ENCODE data around the gene ITGB1.

DNA sequence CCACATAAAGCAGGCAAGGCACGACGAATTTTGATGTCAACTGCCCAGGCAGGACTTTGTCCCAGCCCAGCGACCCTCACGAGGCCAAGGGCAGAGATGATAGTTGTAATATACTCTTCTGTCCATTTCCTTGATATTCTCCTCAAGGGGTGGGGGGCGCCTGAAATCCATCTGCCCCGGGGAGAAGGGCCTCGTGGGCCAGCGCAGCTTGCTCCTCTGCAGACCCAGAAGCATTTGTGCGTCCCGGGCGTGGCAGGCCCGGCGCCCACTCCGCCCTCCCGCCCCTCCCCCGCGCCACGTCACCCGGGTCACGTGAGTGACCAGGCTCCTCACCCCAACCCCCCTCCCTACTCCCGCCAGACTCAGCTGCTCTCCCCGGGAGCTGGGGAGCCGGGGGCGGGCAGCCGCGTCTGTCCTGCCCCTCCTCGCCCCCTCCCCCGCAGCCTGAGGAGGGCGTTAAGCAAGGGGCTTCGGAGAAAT, 101.9 kb upstream of the ZNF438 start:
- RRBS = 16% methylated on average over 13 of the region's 30 CpGs

DNA sequence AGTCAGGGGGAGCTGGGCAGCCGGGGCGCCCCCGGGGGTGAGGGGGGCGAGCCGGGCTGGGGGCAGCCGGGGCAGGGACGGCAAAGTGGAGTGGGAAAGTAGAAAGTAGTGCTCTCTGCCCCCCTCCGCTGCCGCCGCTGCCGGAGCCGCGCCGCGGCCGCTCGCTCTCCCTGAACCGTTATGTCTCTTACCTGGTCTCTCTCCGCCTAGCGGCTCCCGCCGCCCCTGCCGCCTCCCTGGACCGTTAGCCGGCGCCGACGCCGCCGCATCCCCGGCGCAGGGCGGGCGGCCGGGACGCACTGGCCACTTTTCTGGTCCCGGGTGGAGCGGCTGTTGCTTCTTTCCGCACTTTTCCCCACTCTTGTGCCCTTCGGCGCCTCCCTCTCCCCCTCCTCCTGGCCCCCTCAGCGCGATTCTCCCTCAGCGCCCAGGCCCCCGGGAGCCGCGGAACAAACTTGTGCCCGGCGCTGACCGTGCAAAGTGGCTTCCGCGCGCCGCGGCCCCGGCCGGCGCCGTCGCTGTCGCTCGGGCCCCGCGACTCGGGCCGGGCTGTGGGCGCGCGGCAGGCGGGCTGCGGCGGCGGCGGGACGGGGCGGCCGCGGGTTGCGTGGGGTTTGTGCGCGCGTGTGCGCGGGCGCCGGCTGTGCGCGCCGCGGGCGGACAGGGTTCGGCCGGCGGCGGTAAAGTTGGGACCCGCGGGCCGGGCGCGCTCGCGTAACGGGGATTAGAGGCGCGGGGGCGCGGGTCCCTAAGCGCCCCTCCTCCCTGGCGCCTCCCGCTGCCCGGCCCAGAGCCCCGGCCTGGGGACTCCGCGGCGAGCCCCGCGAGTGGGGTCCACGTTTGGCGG, 531 bp downstream of the ZEB1 start:
- RRBS = 39% methylated on average over 46 of the region's 119 CpGs

DNA sequence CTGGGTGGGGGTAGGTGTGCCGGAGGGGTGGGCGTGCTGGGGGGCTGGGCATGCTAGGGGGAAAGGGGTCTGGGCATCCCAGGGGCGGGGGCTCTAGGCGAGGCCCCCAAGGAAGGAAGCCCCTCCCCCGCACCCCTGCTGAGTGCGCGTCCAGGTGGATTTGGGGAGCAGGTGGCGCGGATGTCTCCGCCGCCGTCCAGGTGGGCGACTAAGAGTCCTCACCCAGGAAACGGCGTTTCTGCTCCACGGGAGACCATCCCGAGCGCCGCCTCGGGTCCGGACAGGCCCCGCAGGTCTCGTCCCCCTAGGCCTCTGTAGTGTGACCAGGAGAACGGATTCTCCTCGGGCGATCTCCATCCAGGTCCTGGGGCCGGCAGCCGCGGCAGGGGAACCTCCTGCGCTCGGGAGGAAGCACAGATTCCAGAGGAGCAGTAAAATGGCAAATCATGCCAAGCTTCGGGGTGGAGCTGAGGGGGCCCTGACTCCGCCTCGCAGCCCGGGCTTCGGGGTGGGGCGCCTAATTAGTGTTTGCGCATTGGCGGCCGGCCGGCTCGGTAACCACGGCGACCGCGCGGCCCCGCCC, 168.9 kb downstream of the ARHGAP12 start:
- RRBS = 2% methylated on average over 18 of the region's 48 CpGs

- RRBS = no CpG with 5 or more reads among the region's 18 CpGs
Observed at GRCh38 chr10:31891472-31892248, 37.0 kb downstream of the ARHGAP12 start.

DNA sequence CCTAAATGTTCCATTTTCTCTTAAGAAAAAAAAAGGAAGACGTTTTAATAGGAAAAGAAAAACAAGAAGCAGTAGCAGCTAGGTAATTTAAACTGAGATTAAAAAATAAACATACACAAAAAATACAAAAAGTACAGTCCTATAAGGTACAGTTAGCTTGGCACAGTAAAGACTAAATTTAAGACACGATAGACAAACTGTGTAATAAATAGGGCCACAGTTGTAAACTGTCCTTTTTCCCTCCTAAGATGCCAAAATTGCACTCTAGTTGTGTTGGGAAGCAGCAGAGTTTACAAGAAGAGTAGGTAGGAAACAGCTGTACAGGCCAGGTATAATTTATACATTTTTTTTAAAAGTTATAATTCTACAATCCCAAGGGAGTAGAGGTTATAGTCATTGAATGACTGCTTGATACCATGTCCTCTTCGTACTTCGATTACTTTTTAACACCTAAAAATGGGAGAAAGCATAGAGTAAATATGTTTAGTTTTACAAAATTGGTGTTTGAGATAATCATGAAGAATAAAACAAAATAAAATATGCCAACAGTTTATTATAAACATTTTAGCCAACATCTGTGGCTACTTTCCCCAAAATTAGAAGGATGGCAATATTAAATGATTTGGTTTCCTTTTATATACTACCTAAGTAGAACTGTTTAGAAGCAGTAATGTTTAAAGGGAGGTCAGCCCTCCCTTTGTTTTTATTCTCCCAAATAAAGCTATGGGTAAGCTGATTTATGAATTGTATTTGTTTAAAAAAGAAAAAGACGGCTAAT, 45.0 kb downstream of the KIF5B start:
- RRBS = no CpG with 5 or more reads among the region's 5 CpGs

GRCh38 chr10:32141038-32141469, 84.8 kb upstream of the KIF5B start:
- RRBS = no CpG with 5 or more reads among the region's 3 CpGs

- RRBS = no CpG with 5 or more reads among the region's 12 CpGs
Observed at GRCh38 chr10:32148852-32149820, 92.9 kb upstream of the KIF5B start.

- RRBS = no CpG with 5 or more reads among the region's 9 CpGs
Observed at GRCh38 chr10:32356930-32357374, 10.0 kb upstream of the EPC1 start.

- RRBS = no CpG with 5 or more reads among the region's 4 CpGs
Observed at GRCh38 chr10:32381291-32381625, 34.3 kb upstream of the EPC1 start.

GRCh38 chr10:32447137-32447332, 1.1 kb downstream of the CCDC7 start:
- RRBS = no CpG with 5 or more reads among the region's 5 CpGs

GRCh38 chr10:32893154-32893882, 64.7 kb downstream of the ITGB1 start:
- RRBS = no CpG with 5 or more reads among the region's 8 CpGs

- RRBS = no CpG with 5 or more reads among the region's 2 CpGs
Observed at GRCh38 chr10:32893883-32894364, 64.1 kb downstream of the ITGB1 start.

- RRBS = no CpG with 5 or more reads among the region's 5 CpGs
Observed at GRCh38 chr10:32918214-32918784, 39.7 kb downstream of the ITGB1 start.

- RRBS = 2% methylated on average over 47 of the region's 109 CpGs
Observed at GRCh38 chr10:32957985-32959038, at the start of gene ITGB1. Gene ITGB1, minus strand, starts transcription at chr10:32958230.

DNA sequence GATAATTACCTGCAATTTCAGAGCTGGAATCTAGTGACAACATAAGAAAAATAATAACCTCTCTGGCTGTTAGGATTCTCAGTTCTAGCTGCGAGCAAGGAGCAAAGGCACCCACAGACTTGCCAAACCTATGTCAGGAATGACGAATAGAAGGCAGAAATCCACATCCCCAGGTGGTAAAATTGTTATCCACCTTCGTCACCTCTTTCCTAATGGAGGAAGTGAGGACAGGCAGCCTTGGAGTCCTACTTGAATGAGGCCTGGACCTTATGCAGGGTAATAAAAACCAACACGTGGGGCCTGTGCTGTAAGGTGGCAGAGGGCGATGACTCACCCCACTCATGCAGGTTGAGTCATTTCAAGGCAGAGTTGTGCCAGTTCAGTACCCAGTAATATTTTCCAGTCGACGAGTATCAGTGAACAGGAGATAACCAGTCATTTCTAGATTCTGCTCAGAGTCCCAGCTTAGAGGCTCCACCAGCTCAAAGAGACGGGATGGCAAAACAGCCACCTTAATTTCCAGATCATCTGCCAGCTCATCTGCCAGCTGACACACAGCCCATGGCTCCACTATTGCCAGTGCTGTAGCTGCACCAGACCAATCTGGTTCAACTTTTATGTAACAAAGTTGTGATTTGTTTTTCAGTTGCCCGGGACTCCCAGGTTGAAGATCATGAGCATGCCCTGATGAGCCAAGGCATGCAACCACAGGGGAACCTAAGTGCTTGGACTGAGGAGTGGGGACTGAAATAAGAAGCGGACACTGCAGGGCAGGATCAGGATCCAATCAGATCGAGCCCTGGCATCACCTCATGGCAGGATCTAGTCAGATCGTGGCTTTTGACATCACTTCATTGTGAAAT, 176.1 kb upstream of the ITGB1 start:
- RRBS = no CpG with 5 or more reads among the region's 12 CpGs

DNA sequence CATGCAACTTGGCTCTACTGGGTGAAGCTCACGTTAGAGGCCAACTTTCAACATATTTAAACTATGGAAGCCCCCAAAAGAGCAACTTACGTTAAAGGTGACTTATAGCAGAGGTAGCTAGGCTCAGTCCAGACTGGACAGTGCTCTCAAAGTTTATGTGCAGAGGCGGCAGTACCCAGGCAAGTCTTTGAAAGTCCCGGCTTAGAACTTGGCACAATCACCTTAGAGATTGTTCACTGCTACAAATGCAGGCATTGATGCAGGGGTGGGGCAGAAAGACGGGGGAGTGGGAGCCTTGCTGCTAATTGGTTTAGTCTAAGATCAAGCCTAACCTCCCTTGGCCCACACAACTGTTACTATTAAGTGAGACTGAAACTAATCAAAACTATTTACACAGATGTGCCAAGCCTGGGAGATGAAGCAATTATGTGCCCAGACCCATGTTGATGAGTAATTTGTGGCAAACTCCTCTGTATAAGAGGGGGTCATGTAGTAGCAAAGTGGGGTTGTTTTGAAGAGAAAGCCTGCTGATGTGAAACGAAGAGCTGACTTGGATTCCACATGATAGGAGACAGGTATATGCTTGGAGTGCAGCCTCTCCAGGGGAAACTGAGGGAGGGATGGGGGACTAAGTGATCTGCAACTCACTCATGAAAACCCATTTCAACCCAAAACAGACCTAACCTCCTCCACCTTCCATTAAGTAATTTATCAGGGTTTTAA, 178.2 kb upstream of the ITGB1 start:
- RRBS = no CpG with 5 or more reads among the region's 6 CpGs

DNA sequence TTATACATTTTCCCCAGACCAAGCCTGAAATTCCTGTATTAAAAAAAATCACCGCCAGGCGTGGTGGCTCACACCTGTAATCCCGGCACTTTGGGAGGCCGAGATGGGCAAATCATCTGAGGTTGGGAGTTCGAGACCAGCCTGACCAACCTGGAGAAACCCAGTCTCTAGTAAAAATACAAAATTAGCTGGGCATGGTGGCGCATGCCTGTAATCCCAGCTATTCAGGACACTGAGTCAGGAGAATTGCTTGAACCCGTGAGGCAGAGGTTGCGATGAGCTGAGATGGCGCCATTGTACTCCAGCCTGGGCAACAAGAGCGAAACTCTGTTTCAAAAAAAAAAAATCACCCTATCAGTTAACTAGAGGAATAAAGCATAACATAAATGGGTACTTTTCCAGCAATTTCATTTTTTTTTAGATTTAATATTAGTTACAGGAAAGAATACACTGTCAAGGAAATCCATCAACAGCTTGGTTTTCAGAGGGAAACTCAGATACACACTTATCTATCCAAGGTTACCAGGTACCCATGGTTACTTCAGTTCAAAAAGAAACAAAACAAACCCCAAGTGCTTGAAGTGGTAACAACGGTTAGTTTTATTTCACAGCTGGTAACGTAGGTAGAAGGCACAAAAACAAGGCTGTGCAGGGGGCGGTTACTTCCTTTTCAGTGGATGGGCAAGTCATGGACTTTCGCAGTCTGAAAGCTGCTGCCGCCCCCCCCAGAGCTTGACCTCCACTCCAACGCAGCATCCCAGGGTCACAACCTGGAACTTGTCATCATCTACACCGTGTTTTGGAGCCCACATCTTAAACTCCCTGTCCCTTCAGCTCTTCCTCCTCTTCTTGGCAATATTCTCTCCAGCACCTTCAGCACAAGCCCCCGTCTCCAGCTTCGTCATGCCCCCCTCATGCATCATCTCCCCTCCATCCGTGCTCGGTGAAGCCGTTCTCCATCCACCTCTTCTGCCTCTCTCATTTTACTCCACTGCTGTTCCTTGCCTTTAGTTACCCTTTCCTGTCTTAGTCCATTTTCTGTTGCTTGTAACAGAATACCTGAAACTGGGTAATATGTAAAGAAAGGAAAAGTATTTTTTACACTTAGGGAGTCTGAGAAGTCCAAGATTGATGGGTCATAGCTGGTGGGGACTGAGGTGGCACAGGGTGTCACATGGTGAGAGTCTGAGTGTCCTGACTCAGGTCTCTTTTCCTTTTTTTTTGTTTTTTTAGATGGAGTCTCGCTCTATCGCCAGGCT, 181.1 kb upstream of the ITGB1 start:
- RRBS = no CpG with 5 or more reads among the region's 24 CpGs

DNA sequence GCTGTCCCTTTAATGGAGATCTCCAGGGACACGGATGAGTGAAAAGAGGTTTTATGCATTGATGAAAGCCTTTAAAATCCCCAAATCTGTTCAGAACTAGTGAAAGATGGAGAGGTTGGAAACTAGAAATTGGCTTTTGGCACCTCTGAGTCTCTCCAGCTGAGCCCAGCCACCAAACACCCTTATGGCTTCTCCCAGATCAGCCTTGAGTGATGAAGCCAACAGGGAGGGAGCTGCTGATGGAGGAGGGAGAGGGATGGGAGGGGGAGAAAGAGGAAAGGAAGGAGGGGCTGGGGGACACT, 184.0 kb upstream of the ITGB1 start:
- RRBS = no CpG with 5 or more reads among the region's 1 CpG

DNA sequence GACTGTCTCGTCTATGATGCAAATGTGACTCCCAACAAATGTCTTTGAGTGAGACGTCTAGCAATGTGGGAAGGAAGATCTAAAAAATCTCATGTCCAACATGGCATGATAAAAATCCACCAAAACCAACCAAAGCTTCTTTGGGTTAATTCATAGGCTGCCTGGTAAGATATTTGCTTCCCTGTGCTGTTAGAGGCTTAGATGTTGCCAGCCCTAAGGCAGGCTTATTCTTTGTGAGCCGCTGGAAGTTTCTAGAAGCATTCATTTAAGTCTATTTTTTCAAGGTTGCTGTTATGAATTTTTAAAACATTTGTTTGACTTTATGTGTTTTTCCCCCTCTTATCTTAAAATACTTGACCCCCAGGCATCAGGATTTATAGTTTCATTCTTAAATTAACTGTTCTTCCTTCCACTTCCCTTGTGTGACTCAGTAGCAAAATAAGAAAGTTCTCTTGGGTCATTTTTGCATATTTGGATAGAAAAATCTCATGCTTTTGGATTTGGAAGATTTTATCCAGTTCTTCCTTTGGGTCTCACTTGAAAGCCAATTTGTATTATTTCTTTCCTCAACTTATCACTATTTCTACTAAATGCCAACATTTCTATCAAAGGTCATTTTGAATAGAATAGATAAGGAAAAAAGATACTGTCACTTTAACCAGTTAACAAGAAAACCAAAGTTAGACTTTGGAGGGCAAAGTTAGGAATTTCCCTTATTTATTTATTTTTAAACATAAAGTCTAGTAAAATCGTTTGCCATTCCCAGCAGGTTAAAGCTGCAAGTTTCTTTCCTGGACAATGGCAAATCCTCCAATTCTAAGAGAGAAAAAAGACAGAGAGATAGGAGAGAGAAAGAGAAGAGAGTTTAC, 156.1 kb downstream of the NRP1 start:
- RRBS = no CpG with 5 or more reads among the region's 4 CpGs

GRCh38 chr10:33196664-33197726, 137.5 kb downstream of the NRP1 start:
- RRBS = no CpG with 5 or more reads among the region's 22 CpGs

Measured in T47D (cell line).